Tongue (tissue), 2 donors: ENCODE data around the genes LRR1 and ARF6.

- RAMPAGE, long total RNA: no peak
Measured at GRCh38 chr14:37611064-37611400, 15.6 kb downstream of the TTC6 start.

GRCh38 chr14:38906060-38906464 is 197.0 kb downstream of the SEC23A start:
- RAMPAGE, long total RNA: no peak

GRCh38 chr14:39109894-39110872 is 3.9 kb upstream of the GEMIN2 start:
- RAMPAGE, long total RNA: no peak

GRCh38 chr14:39169190-39169764 is 856 bp downstream of the TRAPPC6B start:
- RAMPAGE, long total RNA: no peak

DNA sequence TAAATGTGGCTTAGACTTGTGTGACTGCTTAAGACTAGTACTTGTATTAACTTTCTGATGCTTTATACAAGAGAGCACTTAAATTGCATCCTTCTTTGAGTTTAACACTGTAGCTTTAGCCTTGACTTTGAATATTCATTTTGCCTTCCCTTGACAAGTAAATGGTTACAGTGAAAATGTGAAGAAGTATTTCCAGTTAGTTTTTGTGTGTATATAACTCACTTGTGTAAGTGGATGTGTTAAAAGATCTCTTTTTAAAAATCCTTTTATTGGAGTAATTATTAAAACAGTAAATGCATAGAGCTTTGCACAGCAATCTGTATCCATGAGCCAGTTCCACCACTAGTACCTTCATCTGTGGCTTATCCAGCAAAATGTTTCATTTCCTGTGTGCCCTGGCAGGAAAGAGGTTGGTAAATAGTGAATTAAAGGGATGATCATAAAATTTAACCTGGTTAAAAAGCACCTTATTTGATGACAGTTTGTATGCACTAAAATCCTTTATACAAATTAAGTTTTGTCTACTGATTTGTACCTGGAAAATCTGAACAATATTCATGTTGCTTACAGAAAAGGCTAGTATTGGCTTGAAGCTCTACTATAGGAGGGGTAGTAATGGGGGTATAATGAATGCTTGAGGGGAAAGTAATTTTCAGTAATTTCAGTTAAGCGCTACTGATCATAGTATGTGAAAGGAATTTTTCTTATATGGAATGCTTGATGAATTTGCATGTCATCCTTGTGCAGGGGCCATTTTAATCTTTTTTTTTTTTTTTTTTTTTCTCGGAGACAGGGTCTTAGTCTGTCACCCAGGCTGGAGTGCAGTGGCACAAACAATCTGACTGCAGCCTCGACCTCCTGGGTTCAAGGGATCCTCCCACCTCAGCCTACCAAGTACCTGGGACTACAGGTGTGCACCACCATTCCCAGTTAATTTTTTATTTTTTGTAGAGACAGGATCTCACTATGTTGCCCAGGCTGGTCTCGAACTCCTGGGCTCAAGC is 8.2 kb downstream of the PNN start:
- RAMPAGE, long total RNA: no peak

- RAMPAGE, long total RNA: no peak
Measured at GRCh38 chr14:39228816-39229616, 4.7 kb upstream of the MIA2 start.

- RAMPAGE, long total RNA: no peak
Measured at GRCh38 chr14:41817013-41817535, 210.4 kb downstream of the LRFN5 start.

- RAMPAGE, long total RNA: no peak
Measured at GRCh38 chr14:45211450-45212196, 41.4 kb downstream of the MIS18BP1 start.

- RAMPAGE, long total RNA: no peak
Measured at GRCh38 chr14:45903275-45903686, 650.3 kb upstream of the MIS18BP1 start.

DNA sequence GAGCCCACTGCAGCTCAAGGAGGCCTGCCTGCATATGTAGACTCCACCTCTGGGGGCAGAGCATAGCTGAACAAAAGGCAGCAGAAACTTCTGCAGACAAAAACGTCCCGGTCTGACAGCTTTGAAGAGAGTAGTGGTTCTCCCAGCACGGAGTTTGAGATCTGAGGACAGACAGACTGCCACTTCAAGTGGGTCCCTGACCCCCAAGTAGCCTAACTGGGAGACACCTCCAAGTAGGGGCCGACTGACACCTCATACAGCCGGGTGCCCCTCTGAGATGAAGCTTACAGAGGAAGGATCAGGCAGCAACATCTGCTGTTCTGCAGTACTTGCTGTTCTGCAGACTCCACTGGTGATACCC is 931.8 kb upstream of the MDGA2 start:
- RAMPAGE, long total RNA: no peak

DNA sequence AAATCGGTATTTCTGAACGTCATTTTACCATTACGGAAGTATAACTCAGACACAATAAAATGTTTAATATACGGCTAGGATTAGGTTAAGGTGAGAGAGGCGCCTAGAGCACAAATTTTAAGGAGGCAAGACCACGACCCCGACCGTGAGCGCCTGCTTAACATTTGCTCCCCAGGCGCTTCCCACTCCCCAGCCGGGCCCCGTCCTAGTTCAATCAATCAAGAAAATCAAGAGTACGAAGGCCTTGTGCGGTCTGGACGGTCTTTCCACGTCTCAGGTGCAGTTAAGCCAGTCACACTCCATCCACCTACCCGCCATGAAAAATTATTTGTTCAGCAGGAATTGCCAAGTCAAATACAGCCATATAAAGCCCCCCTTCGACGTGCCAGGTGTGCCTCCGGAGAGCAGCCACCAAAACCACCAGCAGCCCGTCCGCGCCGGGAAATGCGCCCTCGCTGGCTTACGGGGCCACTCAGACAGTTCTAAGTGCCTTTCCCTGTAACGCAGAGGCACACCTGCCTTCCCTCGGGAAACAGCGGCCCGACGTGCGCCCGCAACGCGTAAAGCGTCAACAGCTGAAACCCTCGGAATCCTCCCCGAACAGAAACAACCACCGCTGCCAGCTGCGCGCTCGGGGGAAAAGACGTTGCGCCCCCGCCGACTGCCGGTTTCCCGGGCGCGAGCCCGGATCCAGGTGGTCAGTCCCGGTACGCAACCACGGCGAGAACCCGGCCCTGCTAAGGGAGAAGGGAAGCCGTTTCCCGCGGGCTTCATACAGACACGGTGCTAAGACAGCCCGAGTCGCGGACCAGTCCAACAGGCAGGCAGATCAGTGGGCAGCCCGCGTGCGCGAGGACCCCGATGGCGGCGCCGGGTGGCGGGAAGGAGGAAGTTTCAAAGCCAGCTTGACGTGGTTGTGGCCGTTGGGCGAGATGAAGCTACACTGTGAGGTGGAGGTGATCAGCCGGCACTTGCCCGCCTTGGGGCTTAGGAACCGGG is at the start of gene LRR1:
TSS of gene LRR1 (plus strand) at position 852 of the 999 bp plus-strand sequence.
- RAMPAGE, long total RNA: no peak

DNA sequence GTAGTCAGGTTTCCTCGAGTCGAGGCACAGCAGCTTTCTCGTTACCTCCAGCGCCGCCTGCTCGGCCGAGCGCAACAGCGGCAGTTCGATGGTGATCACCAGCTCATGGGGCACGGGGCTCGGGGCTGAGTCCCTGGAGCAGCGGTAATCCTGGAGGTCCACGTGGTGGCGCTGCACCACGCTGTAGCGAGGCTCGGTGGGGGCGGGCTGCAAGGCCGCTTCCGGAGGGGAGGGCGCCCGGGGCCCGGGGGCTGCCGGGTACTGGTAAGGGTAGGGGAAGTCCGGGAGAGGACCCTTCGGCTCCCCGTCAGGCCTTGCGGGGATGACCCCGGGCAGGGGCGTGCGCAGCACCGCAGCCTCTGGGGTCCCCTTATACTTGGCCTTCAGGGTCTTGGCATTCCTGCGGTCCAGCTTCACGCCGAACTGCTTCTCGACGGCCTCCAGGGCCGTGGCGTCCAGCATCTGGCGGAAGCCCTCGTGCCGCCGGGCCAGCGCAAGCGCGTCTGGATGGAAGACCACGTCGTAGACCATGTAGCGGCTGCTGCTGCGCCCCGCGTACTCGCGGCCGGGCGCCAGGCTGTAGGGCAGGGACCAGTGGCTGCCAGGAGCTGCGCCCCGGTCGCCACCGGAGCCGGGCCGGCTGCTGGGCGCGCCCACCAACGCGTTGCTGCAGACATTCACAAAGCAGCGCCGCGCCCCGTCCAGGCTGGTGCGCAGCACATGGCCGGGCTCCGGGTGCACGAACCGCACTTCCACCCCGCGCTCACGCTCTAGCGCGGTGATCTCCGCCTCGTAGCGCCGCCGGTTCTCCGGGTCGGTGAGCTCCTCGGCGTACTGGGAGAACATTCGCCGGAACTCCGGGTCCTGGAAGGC is 606 bp downstream of the DNAAF2 start:
- RAMPAGE, long total RNA: no peak

DNA sequence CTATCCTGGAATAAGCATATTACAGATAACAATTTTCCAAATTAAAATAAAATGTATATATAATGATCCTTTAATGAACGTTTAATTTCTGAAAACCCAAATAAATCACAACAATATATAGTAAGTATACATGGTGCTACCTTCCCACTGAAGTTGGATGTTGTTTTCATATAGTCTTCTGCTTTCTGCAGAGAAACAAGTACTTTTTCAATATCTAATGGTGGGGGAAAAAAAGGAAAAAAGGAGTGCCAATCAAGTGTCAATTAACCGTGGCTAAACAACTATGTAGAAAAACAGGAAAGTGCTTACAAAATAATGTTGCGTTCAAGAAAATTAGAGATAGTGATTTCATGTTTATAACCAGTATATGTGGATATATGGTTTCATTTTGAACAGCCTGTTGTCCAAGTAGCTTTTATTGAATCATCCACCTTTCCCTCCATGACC is 19.3 kb downstream of the NEMF start:
- RAMPAGE, long total RNA: no peak

- RAMPAGE, long total RNA: no peak
Measured at GRCh38 chr14:49853601-49854156, 1.1 kb upstream of the NEMF start.

DNA sequence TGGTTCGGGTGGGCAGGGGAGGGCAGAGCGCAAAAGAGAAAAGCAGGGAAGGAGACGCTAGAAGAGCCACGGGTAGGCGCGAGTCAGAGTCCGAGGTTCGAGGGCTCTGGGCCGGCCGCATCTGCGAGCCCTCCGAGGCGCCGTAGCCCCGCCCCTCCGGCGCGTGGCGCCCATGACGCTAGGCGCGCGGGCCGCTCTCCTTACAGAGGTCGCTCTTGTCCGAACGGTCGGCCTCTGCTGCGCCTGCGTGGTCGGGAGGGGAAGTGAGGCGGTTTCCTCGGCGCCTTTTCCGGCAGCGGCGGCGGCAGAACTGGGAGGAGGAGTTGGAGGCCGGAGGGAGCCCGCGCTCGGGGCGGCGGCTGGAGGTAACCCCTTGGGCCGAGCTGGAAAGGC is at the start of gene ARF6:
TSS of gene ARF6 (plus strand) at position 290 of the 393 bp plus-strand sequence.
- RAMPAGE, long total RNA: no peak

- RAMPAGE, long total RNA: no peak
Measured at GRCh38 chr14:49950570-49951301, 57.9 kb downstream of the ARF6 start.

DNA sequence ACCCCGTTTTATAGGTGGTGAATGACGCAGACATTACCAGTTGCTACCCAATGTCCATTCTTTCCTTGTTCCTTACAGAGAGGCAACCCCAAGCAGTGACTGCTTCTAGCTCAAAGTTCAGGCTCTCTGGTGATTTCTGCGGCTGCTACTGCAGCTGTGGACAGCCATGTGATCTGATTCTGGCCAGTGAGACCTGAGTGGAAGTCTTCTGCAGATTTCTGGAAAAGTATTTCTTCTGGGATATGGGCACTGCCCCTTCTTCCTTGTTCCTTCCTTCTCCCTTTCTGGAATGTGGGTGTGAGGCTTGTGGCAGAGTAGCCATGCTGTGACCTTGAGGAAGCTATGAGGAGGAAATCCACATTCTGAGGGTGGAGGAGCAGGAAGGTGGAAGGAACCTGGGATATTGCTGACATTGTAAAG is 83.0 kb downstream of the ARF6 start:
- RAMPAGE, long total RNA: no peak

DNA sequence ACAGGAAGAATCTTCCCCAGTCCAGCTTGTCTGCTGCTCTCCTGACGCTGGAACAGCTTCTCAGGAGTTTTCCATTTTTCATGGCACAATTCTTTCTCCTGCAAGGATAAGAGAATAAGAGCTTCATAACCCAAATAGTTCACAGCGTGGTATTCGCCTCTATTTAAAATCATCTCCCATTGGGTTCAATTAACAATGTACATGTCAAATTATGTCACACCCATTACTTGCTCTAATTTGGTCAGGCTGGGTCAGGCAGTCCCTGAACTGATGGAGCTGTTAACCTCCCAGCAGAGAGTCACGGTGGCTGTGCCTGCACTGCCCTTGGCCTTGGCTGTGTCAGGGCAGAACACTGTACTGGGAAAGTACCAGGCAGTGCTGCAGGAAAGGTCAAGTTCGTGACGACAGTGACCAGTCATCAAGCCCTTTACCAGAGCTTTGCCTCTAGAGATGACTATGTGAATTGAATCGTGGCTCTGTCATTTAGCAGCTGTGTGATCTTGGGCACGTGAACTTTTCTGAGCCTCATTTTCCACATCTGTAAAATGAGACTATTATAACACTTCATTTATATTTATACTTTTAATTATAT is 100.0 kb downstream of the ARF6 start:
- RAMPAGE, long total RNA: no peak

DNA sequence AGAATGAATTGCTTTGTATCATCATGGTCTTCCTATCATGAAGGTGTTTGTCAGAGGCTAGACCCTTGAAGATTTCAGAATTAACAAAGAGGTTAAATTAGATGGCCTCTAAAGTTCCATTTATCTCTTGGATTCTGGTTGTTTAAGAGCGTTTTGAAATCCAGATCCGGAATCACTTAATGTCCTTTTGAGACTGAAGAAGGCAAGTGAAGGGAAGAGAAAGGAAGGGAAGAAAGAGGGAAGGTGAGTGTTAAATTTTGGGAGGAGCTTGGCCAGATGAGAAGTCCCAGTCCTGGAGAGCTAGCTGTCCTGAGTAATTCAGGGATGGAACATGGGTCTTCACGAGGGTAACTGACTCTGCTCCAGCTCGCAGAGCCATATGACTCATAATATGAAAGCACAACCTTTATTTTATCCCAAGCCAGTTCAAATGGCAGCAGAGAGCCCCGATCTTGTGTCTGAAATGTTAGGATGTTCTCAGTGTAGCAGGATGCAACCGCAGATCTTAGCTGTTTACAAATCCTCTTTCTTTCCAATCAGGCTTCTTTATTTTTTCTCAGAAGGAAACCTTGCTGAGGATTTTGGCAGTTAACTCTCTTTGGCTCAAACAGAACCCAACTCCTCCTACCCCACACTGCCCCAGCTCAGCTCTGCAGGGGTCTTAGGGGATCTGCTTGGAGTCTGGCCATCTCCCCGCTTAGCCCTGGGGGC is 92.8 kb downstream of the VCPKMT start:
- RAMPAGE, long total RNA: no peak

DNA sequence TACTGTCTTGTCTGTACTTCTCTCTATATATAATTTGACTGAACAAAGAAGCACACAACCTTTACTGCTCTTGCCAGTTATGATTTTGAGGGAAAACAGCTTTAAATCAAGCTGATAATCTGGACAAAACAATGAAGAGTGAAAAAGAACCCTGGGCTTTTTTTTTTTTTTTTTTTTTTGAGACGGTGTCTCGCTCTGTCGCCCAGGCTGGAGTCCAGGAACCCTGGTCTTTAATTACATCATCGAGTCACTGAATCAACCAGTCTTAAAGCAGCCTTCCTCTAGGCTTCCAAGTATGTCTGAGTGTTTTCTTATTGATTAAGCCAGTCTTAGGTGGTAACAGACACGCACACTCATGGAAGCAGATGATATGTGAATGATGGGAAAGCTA is 5.9 kb upstream of the VCPKMT start:
- RAMPAGE, long total RNA: no peak